Endodermal cell (in vitro differentiated cells): ENCODE results near the gene GRIN3B.

GRCh38 chr19:927750-928463 lies 2.1 kb downstream of the ARID3A start:
- PRO-cap = no peak

DNA sequence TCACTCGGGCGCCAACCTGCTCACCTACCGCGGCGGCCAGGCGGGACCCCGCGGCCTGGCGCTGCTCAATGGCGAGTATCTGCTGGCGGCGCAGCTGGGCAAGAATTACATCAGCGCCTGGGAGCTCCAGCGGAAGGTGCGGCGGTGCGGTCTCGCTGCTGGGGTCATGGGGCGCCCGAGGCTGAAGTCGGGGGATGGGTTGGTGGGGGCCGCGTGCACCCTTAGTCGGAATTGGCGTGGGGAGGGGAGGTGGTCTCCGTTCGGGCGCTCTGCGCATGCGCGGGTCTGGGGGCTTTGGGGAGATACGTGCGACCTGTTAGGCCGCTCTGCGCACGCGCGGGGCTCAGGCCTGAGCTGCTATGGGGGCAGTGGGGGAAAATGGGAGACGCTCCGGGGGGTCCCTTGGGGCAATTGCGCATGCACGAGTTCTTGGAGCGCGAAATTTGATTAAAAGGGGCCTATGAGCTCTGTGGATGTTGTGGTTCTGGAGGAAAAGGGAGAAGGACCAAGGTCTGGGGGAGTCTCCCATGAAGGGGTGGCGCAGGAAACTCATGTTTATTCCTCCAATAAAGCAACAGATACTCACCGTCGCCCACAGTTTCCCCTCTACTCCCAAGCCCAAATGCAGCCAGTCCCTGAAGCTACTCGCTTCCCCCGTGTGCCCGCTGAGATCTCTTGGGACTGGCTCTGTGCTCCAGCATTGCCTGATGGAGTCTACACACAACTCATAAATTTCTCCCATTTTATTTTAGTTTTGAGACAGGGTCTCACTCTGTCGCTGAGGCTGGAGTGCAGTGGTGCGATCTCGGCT lies 488 bp downstream of the WDR18 start:
- PRO-cap = bidirectional peak, plus-strand start at position 450 of the sequence, minus-strand start at position 233 of the sequence

- PRO-cap = no peak
These were observed at the start of gene GRIN3B for GRCh38 chr19:1000207-1000420. TSS of gene GRIN3B (plus strand) at chr19:1000419.

DNA sequence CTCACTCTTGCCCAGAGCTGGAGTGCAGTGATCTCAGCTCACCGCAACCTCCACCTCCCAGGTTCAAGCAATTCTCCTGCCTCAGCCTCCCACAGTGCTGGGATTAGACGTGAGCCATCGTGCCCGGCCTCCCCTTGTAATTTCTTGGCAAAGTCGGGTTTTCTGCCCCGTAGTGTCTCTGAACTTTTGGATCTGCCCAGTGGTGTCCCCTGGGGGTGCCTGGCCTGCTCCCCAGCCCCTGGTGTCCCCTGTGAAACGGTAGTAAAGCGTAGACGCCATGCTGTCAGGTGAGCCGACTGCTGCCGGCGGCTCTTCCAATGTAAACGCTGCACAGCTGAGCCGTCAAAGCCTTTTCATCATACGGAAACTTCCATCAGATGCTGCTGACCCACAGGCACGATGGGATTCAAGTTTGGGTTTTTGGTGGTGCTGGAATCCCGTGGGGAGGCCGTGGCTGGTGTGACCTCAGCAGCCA lies 6.3 kb downstream of the GRIN3B start:
- PRO-cap = no peak

GRCh38 chr19:1008948-1009442 lies 8.8 kb downstream of the GRIN3B start:
- PRO-cap = no peak

DNA sequence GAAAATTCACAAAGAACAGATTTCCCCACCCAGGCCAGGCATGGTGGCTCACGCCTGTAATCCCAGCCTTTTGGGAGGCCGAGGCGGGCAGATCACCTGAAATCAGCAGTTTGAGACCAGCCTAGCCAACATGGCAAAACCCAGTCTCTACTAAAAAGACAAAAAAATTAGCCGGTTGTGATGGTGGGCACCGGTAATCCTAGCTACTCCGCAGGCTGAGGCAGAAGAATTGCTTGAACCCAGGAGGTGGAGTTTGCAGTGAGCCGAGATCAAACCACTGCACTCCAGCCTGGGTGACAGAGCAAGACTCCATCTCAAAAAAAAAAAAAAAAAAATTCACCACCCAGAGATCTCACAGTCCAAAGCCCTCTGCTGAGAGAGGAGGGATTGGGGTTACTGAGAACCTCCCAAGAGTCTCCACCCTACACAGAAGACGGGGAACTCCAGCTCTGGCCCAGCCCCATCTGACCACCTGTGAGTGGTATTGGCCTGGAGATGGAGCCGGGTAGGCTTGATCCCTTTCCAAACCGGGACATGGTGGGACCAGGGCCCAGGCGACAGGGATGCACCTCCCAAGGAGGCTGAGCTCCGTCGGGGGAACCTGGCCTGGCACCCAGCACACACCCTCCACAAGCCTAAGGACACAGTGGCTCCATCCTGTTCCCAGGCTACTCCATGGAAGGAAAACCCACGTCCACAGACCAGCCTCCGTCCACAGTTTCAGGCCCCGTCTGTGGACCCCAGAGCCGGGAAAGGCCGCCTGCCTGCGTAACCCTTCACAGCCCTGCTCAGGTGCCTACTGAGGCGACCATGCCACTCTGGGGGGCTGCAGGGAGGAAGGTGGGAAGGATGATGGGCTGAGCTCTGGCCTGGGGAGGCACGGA lies 2.0 kb downstream of the TMEM259 start:
- PRO-cap = no peak

- PRO-cap = no peak
These were observed 1.8 kb upstream of the TMEM259 start for GRCh38 chr19:1022650-1023215.

GRCh38 chr19:1051274-1051700 lies 11.4 kb downstream of the ABCA7 start:
- PRO-cap = no peak

GRCh38 chr19:1082193-1083381 lies 12.6 kb downstream of the POLR2E start:
- PRO-cap = unidirectional peak, plus-strand start at chr19:1082533; bidirectional peak, plus-strand start at chr19:1082855, minus-strand start at chr19:1082636

GRCh38 chr19:1085163-1086374 lies 9.6 kb downstream of the POLR2E start:
- PRO-cap = no peak

DNA sequence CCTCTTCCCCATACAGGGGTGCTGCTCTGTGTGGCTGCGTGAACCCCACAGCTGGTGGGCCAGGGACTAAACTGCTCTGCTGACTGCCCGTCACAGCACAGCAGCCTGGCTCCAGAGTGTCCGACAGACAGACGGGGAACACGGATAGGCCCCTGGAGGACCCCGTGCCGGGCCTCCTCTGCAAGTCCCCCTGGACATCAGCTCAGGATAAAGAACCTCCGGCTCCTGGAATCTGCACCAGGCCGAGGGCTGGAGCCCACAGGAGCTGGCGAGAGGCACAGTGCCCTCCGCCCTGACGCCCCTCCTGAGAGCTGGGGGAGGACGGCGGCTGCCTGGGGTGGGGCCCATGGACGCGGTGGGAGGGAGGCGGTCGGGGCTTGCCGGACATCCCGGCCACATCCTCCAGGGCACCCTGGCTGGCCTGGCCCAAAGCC lies 3.9 kb downstream of the POLR2E start:
- PRO-cap = no peak

- PRO-cap = unidirectional peak, plus-strand start at chr19:1113596; unidirectional peak, minus-strand start at chr19:1113903
These were observed 9.7 kb downstream of the GPX4 start for GRCh38 chr19:1113268-1114096.

- PRO-cap = no peak
These were observed 9.5 kb downstream of the STK11 start for GRCh38 chr19:1214686-1215787.

DNA sequence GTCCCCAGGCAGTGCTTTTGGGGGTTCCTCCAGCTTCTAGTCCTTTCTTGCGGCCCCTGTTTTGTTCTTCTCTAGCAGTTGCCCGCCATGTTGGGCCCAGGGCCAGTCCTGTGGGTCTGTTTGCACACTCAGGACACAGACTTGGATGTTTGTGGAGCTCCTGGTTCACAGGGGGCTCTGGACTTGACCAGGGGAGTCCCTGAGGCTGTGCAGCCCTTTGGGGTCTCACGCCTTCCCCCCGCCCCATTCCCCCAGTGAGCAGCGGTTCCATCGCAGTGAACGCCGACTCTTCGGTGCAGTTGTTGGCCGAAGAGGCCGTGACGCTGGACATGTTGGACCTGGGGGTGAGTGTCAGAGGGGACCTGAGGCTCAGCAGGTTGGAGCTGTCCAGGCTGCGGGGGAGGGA lies 2.3 kb downstream of the ATP5F1D start:
- PRO-cap = no peak

- PRO-cap = no peak
These were observed 4.5 kb upstream of the CIRBP start for GRCh38 chr19:1264451-1265131.

GRCh38 chr19:1373306-1373903 lies 10.3 kb upstream of the NDUFS7 start:
- PRO-cap = no peak

DNA sequence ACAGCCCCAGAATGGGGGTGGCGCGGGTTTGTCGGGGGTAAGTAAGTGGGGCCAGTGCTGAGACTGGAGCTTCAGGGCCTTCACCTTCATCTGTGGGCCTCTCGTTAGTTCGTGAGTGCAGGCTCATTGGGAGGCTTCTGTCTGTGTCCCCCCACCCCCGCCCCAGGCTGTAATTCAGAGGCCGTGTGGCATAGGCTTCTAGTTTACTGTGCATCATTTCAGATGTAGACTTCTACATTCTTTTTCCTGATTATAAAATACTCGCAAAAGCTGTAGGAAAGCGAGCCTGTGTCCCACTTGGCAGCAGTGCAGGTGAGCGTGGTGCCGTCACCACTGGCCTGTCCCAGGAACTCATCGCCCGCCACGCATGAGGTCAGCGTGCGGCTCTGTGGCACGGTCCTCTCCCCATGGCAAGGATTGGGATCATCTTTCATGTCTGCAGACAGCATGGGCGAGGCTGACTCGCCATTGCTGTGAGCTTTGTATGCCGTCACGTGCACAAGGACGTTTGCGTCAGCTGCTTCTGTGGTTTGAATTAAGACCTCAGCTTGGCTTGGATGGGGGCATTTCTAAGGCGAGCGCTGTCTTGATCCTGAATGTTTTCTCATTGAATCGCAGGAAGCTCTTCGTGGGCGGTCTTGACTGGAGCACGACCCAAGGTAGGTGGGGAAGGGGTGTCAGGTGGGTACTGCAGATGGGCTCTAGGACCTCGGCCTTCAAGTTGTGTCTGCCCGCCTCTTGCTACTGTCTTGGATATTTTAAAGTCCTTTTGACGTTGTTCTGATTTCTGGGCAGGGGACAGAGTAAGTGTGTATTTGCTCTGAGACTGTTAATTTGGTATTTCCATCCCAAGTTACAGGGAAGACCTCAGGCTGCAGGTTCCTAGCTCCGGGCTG lies 9.7 kb downstream of the DAZAP1 start:
- PRO-cap = no peak

- PRO-cap = no peak
These were observed 12.1 kb downstream of the DAZAP1 start for GRCh38 chr19:1419447-1419943.

DNA sequence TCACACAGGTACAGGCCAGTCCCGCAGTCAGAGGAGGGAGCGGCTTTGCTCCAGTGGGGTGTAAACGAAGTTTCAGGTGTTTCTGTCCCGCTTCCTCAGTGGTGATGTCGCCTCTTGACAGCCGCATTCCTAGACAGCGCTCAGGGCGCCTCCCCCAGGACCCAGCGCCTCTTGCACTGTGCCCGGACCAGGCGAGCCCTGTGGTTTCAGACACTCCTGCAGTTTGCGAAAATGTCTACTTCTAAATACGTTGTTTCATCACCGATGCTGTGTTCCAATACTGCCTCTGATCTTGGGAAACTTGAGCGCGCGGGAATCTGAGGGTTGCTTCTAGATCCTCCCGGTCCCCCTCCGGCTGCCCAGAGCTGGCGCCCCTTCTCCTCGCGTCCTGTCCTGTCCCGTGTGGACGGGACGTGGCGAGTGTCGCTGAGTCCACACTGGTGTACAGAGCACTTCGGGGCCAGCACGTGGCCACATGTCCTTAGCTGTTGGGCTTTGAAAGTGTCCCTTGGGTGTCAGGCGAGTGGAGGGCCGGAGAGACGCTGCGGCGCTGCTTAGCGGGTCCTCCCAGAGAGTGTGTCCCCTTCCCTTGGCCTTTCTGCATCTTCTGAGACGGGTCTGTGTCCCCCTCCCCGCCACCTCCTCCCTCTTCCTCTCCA lies 14.6 kb upstream of the RPS15 start:
- PRO-cap = no peak

GRCh38 chr19:1427811-1428716 lies 10.1 kb upstream of the RPS15 start:
- PRO-cap = no peak